Sternocleidomastoid (tissue), 1 donor: ENCODE data around the genes SLC1A3 and FYB1.

GRCh38 chr5:35853971-35854809 is 2.5 kb upstream of the IL7R start:
- PRO-cap: unidirectional peak, minus-strand start at chr5:35854441

DNA sequence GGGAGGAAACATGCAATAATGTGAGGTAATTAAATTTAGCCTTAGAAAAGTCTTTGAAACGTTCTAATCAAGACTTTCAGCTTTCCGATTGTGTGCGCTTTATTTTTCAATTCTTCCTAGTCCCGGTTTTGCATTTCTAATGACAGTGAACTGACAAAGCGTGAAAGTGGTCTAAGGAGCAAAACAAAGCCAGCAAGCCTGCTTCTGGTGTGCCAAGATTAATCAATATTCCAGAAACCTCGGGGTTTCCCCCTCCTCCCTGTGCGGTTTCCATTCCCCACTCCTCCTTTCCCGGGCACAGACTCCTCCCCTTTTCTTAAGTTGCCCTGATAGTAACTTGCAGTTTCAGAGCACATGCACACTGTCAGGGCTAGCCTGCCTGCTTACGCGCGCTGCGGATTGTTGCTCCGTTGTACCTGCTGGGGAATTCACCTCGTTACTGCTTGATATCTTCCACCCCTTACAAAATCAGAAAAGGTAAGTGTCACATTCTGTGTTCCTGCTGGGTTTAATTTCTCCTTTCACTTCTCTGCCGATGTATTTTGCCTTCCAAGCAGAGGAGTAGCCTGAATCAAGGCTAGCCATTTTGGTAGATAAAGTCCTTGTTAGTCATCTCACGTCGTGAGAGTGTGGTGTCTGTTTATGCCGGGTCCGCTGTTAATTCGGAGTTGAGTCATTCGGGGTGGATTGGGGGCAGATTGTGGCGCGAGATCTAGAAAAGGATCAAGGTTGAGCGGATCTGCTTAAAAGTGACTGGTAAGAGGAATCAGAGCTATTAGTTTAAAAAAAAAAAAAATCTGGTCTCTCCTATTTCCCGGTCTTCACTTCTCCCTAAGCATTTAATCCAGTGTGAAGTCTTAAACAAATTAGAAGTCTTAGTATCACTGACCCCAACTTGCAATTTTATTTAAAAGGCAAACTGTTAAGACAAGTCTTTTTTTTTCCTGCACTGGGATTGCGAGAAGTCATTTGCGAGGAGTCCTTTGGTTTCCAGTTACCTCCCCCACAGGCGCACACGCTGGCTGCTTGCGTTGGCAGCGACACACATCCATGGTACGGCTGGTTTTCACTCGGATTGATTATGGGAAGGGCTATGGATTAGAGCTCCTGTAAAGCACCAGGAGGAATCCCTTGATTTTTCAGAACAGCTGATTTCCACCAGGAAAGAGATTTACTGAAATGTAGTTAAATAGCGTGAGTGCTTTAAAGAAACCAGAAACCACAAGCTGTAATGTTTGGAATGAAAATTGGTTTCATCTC is at the start of gene SLC1A3:
Gene SLC1A3 (plus strand): TSS at position 348 of the 1,260 bp plus-strand sequence.
- PRO-cap: bidirectional peak, plus-strand start at position 361 of the sequence, minus-strand start at position 281 of the sequence

DNA sequence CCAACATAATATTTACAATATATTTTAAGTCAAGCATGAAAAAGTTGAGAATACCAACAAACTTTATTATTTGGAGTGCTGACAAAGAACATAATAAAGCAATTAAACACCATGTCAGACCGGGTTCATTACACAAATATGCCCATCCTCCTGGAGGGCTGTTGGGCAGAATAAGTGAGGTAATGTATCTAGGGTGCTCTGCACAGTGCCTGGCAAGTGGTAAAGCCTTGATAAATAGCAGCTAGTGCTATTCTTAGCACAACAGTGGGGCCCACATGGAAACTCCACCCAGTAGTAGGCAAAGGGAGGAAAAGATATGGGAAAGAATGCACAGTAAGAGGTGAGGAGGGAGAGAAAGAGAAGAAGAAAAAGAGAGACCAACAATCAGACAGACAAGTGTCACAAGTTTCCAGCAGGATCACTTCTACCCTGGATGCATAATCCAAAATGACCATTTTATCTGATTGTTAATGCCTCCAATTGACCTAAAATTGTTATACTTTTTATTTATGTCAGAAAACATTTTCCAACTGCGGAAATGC is 97.8 kb downstream of the SLC1A3 start:
- PRO-cap: no peak

DNA sequence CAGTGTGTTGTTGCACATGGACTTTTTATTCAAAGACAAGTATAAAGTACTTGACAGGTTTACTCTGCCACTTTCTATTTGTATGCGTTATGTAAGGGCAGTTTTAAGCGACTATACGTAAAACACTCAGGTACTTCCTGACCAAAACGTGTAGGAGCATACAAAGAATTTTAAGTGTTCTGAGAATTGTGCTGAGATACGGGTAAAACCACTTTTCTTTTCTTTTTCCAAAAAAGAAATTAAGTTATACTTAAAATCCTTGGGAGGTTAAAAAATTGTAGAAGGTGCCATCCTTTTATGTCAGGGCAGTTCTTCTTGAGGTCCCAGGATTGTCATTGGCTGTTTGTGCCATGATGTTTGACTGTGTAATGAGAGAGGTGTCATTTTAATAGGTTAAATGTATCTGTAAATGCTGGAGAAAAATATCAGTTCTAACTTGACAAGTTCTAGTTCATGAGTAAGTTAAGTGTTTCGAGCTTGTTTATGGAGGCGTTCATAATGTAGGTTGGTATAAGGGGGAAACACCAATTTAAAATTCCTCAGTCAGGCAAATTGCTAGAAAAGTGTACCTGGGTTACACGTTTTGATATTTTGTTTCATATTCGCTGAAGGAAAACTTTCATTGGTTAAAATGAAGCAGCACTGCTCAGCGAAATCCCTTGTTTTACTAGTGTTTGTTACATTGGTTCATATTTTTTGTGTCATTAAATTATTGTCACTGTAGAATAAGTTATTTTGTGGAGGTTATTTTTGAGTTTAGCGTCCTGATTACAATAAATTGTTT is 1.5 kb downstream of the NIPBL start:
- PRO-cap: no peak

DNA sequence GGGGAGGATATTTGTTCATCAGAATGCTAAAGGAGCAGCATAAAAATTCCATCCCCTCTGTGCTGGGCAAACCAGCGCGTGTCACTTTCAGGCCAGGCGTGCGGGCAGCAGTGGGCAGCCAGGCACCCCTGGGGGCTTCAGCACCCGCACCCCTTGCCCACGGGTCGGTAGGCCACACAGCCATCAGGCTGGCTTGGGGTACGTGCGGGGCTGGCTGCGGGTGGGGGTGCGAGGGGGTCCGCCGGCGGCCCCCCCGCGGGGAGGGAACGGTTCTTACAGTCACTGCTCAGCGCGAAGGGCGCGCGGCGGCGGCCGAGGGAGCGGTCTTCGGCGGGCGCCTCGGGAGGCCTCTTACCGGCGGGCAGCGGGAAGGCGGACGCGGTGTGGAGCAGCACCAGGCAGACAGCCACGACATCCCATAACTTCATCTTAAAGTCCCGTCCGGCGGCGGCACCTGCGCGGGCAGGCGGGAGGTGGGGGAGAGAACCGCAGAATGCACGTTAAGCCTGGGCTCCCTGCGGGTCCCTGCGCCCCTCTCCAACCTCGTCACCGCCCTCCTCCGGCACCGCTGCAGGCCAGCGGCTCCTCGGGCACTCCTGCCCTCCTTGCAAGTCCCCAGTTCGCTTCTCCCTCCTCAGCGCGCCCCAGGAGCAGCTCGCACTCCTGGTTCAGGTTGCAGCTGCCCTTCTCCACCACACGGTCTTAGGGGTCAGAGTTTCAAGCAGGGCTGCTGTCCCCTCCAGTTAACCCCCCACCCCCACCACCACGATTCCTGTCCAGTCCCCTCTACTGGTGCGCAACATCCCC is 5.3 kb downstream of the GDNF start:
- PRO-cap: no peak

DNA sequence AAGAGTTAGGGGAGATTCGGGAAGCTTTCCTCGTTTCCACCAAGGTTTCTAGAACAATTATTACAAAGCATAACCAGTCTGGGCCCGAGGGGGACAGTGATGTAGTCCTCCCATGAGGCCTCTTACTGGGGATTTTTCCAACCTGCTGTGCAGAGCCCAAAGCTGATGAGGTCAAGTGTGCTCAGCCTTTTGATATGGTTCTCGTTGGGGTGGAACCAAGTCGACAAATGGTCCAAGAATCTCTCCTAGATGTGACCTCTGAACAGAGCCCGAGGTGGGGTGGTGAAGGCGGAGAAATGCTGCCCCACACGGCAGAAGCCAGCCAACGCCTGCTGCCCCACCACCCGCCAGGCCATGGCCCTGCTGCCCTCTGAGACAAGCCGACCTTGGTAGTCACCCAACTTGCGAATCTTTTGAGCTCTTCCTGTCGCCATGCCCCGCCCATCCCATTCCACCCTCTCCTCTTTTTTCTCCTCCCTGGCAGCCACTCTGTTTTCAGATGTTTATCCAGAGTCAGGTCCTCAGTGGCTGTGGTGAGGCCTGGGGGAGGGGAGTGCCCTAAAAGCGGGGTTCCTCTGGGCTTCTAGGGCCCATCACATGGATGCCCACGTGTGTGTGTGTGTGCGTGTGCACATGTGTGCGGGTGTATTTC is 91.5 kb upstream of the EGFLAM start:
- PRO-cap: no peak

DNA sequence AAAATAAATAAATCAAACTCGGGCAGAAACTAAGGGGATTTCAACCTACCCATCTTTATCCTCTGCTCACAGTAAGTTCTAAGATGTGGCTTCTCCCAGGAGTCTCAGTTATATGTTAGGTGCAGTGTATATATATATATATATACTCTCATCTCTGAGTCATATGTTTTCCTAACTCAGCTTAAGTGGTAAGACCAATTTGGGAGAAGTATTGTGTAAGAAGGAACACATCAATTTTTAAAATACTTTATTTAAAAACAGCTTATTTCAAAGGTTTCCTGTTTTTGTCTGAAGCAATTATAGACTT is 20.3 kb upstream of the OSMR start:
- PRO-cap: no peak

DNA sequence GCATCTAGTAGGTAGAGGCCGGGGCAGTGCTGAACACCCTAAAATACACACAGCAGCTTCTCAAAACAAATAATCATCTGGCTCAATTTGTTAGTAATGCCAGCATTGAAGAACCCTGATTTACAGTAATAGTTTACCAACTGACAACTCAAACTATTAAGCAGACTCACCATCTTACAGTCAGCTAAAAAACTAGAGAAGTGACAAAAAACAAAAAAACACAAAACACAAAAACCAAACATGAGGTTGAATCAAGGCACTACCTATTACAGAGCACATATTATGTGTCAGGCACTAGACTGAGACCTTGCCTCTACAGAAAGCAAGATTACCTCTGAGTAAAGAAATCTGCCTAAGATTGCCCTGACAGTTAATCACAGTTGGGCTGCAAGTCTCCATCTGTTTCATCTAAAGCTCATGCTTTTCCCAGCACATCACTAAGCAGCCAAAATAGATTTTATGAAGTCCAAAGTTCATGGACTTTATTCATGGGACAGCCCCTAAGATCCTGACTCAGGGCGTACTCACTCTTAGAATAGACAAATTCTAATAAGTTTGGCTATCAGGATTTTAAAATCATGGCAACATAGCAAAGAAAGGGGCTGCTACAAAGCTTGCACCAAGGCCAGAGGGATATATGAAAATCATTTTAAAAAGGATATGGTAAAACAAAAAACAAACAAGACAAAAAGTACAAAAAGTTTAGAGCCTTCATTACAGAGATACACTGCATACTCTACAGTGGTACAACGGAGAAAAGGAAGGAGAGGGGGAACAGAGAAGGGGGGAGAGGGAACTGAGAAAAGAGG is 58.4 kb downstream of the RICTOR start:
- PRO-cap: no peak

DNA sequence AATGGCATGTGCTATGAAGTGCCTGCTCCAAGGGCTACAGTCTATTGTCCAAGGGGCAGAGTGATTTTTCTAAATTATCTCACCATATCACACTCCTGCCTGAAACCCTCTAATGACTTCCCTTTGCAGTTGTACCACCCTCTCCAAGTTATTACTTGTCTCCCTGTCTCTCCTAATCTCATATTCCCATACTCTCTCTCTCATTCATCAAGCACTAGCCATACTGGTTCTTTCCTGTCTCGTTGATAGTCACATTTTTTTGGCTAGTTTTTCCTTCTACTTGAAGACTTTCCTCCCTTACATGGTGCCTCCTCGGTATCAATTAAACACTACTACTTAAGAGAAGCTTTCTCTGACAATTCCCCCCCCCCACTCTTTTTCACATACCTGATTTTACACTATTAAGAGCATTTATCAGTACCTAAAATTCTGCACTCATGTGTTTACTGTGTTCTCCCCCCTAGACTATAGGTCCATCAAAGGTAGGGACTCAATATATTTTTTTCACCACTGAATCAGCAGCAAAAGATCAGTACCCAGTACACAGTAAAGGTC is 19.1 kb downstream of the RICTOR start:
- PRO-cap: no peak

- PRO-cap: no peak
Observed at GRCh38 chr5:39073282-39074233, 641 bp downstream of the RICTOR start.

DNA sequence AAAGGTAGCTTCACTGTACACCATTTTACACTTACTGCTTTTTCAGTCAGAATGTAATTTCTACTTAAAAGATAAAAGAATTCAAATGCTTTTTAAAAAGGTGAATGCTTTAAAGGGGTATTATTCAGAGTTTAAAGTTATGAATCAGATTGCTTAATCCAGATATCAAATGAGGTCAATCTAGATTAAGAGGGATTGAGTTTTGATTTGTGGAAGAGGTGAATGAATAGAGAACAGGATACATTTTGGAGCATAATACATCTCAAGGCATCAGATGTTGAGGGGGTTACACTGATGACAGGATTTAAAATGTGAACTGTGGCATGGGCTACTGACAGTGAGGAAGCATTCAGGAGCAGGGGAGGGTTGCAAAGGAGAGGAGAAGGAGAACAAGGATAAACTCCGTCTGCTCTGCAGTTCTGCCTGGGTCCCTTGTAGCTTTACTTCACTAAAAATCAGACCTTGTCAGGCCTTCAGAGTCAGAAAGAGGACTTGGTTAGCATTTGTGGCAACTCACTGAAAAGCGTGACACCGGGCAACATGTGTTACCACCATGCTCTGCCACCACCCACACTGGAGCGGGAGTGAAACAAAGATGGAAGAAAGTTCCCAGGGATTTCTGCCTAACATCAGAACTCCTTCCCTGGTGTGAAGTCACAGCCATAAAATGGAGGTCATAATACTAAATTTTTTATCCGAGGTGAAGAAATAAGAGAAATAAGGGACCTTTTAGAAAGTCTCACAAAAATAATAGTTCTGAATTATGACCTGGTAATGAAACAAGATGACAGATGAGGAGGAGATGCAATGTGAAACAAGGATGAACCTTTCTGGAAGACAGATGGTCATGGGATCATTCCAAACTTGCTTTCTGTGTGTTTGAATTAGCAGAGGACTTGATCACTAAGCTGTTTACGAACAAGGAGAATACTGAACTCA is 19.3 kb downstream of the FYB1 start:
- PRO-cap: no peak

DNA sequence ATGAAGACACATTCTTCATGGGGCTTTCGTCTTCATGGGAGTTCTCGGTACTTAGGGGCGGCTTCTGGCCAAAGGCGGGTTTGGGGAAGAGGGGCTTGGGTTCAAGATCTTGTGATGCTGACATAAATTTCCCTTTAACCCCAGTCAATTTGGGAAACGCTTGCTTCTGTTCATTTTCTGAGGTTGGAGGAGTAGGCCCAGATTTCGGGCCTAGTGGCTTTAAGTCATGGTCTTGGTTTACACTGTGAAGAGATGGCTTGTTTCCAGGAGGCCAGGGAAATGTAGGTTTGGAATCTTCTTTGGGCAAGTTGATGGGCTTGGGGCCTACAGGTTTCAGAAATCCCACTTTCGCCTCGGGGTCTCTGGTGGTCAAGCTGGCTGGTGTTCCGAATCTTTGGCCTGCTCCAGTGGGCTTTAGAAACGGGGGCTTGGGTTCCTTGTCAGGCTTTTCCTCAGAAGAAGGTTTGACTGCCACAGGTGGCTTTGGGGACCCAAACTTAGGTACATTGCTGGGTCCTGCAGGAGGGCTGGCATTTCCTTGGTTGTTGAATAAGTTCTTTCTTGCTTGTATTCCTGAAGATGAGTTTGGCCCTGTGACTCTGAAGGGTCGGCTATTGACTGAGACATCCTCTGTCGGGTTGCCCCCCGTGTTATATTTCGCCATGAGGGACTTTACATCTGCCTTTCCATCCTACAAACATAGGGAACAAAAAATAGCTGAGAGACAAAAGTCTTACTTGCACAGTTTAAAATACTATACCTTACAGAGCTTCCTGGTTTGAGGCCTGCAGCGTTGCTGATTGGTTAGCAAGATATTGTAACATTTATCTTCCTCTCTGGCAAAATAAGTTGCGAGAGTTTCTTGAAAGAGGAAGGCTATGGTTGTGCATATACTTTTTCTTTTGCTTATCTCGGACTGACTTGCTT is 16.8 kb downstream of the FYB1 start:
- PRO-cap: no peak

- PRO-cap: no peak
Observed at GRCh38 chr5:39209600-39210541, 9.5 kb downstream of the FYB1 start.

GRCh38 chr5:39215153-39215761 is 4.1 kb downstream of the FYB1 start:
- PRO-cap: no peak

DNA sequence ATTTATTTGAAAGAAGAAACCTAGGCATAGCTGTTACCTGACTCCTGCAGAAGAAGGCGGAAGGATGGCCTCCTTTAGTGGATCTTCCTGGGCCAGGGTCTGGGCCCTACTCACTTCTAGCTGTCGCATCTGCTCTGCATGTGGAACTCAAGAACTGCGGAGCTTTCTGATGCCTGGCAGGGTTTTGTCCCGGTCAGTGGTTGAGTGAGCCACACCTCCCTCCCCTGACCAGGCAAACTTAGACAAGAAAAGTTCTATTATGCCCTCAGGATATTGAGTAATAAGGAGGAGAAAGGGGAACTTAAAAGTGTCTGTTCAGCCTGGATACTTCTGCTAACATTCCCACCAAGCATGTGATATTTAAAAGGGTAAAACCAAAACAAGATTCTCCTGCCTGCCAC is at the start of gene FYB1:
Gene FYB1 (minus strand): TSS at position 158 of the 401 bp plus-strand sequence.
- PRO-cap: unidirectional peak, minus-strand start at position 168 of the sequence

- PRO-cap: unidirectional peak, minus-strand start at chr5:39274455
Observed at GRCh38 chr5:39274307-39274641, 54.9 kb upstream of the FYB1 start.

- PRO-cap: no peak
Observed at GRCh38 chr5:39362360-39363067, 1.8 kb downstream of the C9 start.

GRCh38 chr5:39371910-39372245 is 7.6 kb upstream of the C9 start:
- PRO-cap: no peak

- PRO-cap: no peak
Observed at GRCh38 chr5:39423016-39424174, 1.4 kb downstream of the DAB2 start.

GRCh38 chr5:40033340-40033855 is 608.6 kb upstream of the DAB2 start:
- PRO-cap: no peak